ENCODE measurements around a stretch of chr21.

DNA sequence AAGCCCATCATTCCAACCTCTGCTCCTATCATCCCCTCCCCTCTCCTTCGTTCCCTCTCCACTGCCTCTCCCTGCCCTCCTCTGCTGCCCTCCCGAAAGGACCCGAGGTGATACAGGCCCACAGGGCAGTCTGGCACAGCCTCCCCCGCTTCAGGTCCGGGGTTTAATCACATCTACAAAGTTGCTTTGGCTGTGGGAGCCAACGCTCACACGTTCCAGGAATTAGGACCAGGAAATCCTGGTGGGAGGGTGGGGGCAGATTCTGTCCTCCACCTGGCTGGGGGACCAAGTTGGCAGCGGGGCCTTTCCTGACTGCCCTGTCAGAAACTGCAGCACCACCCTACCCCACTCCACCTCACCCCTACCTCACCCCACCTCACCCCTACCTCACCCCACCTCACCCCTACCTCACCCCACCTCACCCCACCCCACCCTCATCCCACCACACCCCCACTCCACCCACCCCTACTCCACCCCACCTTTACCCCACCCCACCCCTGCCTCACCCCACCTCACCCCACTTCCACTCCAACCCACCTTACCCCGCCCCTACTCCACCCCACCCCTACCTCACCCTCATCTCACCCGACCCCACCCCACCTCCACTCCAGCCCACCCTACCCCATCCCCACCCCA lies 95.0 kb downstream of the WDR4 start:
- RAMPAGE, long total RNA, result no peak
- RRBS, result no CpG with 5 or more reads among the region's 10 CpGs

DNA sequence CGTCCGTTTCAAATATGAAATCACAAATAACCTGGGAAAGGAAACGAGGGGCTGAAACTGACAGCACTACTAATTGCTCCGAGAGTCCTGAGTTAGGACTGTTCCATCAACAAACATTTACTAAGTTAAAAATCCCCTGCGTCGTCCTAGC lies 886 bp downstream of the WDR4 start:
- RAMPAGE, long total RNA, result no peak
- RRBS, result no CpG with 5 or more reads among the region's 6 CpGs

DNA sequence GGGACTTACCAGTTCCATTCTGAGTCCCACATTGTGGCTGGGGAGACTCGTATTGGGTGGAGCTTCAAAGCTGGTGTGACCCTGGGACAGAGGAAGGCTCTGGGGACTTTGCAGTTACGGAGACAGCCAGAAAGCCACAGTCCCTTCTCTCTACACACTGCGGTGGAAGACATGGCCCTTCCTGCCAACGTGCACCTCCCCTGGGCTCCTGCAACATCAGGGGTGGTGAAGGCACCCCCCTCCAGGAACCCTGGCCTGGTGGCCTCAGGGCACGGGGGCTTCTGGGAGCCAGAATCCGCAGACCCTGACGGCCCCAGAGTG lies 113.0 kb downstream of the SIK1 start:
- RAMPAGE, long total RNA, result no peak
- RRBS, result no CpG with 5 or more reads among the region's 7 CpGs

DNA sequence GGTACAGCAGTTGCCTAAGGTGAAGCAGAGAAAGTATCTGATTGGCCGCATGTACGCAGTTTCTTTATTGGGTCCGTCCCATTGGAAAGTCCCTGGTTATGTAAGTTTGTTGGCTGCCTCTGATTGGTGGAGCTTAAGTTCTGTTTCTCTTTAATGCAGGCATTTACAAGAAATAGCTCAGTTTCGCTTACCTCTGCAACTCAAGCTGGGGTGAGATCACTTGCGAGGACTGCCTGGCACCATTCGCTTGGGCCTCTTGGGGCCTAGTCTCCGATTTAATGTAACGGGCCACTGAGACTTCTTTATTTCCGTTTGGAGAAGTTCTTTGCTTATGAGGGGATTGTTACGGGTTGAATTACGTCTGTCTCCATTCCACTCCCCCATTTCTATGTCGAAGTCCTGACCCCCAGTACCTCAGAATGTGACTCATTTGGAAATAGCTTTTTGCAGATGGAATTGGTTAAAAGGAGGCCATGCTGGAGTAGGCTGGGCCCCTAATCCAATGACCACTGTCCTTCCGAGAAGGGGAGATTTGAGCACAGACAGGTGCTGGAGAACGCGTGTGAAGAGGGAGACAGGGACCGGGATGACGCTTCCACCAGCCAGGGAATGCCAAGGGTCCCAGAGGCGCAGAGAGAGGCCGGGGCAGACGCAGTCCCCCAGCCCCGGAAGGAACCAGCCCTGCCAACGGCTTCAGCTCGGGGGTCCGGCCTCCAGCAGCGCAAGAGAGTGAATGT lies 73.9 kb downstream of the SIK1 start:
- RAMPAGE, long total RNA, result no peak
- RRBS, result 97% methylated on average over 4 of the region's 25 CpGs

DNA sequence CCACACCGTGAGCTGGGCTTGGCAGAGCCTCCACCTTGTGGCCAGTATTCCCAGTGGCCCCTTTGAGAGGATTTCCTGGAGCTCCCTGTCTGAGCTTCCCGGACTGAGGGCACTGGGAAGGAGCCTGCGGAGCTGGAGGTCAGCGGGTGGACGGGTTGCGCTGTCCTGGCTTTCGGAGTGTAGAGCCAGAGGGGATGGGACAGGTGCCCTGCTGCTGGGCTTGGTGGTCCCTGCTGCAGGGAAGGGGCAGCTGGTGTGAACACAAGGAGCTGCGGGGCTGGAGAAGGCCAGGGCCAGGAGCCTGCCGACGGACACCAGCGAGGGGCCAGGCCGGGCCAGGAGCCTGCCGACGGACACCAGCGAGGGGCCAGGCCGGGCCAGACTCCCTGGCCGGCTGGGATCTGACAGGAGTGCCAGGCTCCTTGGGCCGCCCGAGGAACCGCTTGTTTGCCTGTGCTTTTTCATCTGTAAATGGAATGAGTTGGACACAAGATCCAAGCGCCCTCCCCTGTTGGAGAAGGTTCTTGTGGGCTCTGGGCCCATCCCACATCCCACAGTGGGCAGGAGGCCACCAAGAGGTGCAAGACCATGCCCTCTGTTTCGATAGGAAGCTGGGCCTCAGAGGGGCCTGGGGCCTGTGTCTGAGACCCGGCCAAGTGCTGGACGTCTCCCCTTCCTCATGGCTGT lies 18.6 kb downstream of the PDXK start:
- RAMPAGE, long total RNA, result no peak
- RRBS, result 67% methylated on average over 4 of the region's 24 CpGs

- RAMPAGE, long total RNA, result no peak
- RRBS, result no CpG with 5 or more reads among the region's 5 CpGs
Observed at GRCh38 chr21:43818492-43819030, 29.2 kb downstream of the RRP1 start.

DNA sequence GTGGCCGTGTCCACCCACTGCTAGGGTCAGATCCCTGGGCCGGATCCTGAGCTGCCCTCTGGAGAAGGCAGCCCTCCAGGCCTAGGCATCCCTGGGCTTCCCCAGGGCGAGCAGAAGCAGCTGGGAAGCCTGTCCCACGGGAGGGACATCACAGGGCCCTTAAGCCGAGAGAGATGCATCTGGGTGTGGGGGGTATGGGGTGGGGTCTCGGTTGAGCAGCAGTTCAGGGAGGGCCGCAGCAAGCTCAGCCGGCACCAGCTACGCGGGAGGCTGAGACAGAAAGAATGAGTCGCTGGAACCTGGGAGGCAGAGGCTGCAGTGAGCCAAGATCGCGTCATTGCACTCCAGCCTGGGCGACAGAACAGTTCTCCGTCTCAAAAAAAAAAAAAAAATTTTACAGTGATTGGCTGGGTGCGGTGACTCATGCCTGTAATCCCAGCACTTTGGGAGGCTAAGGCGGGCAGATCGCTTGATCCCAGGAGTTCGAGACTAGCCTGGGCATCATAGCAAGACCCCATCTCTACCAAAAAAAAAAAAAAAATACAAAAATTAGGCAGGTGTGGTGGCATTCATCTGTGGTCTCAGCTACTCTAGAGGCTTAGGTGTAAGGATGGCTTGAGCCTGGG lies 37.7 kb downstream of the RRP1 start:
- RAMPAGE, long total RNA, result no peak
- RRBS, result no CpG with 5 or more reads among the region's 19 CpGs

DNA sequence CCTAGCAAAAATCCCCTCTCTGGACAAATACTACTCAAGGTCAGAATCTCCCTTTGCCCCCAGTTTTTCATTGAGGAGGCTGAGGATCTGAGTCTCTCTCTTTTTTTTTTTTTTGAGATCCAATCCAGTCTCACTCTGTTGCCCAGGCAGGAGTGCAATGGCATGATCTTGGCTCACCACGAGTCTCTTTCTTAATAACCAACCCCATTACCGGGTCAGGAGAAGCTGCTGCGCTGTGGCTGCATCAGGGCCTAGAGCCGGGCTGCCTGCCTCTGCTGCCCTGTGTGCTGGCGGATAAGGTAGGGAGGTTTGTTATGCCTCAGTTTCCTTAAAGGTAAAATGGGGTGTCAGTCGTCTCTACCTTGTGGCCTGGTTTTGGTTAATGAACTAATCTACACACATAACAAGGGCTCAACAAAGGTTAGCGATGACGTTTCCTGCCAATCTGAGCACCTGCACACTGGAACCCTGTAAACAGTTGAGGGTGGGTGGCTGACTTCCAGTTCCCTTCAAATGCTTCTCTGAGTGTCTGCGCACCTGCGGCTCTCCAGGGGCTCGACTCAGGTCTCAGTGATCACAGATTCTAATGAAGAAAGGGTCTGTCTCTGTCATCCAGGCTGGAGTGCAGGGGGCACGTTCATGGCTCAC lies 3.5 kb upstream of the AGPAT3 start:
- RAMPAGE, long total RNA, result no peak
- RRBS, result 47% methylated on average over 3 of the region's 12 CpGs

GRCh38 chr21:43864000-43864835 lies 805 bp upstream of the AGPAT3 start:
- RAMPAGE, long total RNA, result no peak
- RRBS, result 2% methylated on average over 23 of the region's 74 CpGs

DNA sequence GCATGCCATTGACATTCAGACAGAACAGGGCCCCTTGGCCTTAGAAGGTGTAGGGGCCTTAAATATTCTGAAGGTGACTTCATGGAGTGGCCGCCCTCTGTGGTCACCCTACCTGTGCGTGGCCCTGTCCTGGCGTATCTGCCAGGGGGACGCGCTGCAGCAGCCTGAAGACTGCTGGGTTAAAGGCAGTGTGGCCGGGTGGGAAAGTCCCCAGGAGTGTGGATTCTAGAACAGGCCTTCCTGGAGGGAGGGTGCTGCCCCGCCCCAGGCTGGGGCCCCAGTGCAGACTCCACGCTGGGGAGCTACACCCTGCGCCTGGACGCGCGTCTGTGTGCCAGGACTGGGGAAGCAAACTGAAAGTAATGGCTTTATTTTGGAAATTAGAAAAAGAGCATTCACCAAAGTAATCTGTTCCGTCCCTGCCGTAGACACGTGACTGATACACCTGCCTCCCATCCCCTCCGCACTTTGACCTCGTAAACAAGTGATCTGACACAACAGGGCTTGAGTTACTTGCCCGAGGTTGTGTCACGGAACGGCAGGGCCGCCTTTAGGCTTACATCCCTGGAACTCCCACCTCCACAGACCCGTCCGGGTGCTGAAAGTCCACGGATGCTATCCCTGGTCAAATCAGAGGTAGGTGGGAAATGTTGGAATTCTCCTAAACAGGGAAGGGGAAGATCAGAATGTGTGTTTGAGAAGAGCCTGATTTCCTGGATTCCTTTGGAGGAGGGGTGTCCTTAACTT lies 1.9 kb downstream of the AGPAT3 start:
- RAMPAGE, long total RNA, result no peak
- RRBS, result no CpG with 5 or more reads among the region's 24 CpGs

DNA sequence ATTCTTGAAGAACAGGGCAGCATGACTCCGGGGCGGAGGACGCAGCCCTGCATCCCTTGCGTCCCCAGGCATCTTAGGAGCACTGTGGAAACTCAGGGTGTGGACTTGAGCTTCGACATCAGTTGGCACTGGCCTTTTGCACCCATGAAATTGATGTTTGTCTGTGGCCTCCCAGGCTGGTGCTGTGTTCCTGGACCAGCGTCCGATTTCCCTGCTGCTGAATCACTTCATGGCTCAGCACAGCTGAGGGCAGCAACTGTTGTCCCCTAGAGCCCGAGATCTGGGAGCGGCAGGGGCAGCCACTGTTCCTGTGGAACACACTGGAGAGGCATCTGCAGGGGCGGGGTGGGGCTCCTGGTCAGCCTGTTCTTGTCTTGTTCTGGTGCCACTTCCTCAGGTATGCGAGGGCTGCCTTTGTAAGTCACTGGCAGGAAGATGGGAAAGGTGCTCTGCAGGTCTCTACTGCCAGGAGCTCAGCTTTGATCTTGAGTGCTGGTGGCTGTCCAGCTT lies 15.0 kb downstream of the AGPAT3 start:
- RAMPAGE, long total RNA, result no peak
- RRBS, result no CpG with 5 or more reads among the region's 11 CpGs

DNA sequence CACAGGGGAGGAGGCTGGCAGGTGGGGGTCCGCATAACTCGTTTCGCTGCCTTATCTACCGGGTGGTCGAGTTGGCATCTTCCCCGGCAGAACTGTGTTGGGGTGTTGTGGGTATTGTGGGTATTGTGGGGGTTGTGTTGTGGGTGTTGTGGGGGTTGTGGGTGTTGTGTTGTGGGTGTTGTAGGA lies 52.5 kb downstream of the AGPAT3 start:
- RAMPAGE, long total RNA, result no peak
- RRBS, result no CpG with 5 or more reads among the region's 6 CpGs

DNA sequence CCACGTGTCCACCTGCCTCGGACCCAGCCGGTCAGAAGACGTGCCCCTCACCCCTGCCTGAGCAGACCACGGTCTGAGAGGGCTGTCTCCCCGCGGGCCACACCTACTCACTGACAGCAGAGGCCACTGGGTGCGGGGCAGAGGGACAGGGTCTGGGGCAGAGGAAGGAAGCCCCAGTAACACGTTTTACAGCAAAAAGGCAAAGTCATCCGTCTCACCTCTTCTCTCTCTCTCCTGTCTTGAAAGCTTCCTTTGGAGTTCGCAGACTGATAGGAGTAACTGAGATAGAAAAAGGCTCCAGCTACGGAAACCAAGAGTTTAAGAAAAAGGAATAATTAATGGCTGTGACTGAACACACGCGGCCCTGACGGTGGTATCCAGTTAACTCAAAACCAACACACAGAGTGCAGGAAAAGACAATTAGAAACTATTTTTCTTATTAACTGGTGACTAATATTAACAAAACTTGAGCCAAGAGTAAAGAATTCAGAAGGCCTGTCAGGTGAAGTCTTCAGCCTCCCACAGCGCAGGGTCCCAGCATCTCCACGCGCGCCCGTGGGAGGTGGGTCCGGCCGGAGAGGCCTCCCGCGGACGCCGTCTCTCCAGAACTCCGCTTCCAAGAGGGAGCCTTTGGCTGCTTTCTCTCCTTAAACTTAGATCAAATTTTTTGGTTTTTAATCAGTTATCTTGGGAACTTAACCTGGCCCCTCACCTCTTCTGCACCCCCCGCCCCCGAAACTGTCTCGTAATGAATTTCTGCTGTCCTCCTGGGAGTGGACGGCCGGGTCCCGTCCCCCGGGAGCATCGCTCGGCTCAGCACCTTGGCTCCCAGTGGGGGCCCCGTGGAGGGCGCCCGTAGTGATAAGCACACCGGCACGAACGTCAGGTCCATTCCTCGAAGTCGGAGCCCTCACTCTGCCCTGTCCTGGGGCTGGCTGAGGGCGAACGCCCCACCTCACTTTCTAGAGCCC lies 29.8 kb upstream of the TRAPPC10 start:
- RAMPAGE, long total RNA, result no peak
- RRBS, result 95% methylated on average over 7 of the region's 46 CpGs

GRCh38 chr21:44065201-44065858 lies 41.9 kb upstream of the PWP2 start:
- RAMPAGE, long total RNA, result no peak
- RRBS, result no CpG with 5 or more reads among the region's 18 CpGs

- RAMPAGE, long total RNA, result no peak
- RRBS, result no CpG with 5 or more reads among the region's 14 CpGs
Observed at GRCh38 chr21:44066684-44067584, 40.3 kb upstream of the PWP2 start.

DNA sequence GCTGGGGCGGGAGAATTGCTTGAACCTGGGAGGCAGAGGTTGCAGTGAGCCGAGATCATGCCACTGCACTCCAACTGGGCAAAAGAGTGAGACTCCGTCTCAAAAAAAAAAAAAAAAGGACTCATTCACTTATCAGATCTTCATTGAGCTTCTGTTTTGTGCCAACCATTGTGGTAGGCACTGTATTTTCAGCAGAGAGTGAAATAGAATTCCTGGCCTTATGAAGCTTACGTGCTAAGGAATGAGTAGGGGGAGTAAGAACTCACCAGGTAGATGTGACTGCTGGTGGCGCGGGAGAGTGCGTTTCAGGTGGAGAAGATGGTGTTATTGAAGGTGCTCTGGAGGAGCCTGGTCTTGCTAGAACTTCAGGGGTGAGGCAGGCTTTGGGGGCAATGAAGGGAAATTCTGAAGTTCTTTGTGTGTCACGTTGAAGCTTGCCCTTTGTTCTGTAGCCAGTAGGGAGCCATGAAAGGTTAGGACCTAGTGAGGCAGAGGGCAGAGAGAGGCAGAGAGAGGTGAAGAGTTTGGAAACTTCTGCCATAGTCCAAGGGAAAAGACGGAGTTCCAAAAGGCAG lies 39.1 kb upstream of the PWP2 start:
- RAMPAGE, long total RNA, result no peak
- RRBS, result no CpG with 5 or more reads among the region's 9 CpGs

GRCh38 chr21:44305480-44306093 lies 5.7 kb downstream of the PFKL start:
- RAMPAGE, long total RNA, result no peak
- RRBS, result 75% methylated on average over 2 of the region's 13 CpGs

DNA sequence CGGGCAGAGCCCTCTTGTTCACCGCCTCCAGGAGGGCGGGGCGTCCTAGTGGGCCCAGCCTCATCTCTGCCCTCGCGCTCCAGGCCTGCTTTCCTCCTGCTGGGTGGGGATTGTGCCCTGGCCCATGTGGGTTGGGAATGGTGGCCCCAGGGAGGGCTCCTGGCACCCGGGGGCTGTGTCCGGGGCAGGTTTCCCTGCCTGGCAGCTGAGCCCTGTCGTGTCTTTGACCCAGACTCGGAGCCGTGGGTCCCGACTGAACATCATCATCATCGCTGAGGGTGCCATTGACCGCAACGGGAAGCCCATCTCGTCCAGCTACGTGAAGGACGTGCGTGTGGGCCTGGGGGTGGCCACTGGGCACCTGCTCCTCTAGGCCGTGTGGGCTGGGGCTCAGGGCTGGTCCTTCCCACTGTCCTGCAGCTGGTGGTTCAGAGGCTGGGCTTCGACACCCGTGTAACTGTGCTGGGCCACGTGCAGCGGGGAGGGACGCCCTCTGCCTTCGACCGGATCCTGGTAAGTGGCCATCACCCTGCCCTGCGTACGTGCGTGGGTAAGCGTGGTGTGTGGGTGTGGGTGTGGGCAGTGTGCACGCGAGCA lies 16.3 kb downstream of the PFKL start:
- RAMPAGE, long total RNA, result no peak
- RRBS, result 87% methylated on average over 1 of the region's 33 CpGs

DNA sequence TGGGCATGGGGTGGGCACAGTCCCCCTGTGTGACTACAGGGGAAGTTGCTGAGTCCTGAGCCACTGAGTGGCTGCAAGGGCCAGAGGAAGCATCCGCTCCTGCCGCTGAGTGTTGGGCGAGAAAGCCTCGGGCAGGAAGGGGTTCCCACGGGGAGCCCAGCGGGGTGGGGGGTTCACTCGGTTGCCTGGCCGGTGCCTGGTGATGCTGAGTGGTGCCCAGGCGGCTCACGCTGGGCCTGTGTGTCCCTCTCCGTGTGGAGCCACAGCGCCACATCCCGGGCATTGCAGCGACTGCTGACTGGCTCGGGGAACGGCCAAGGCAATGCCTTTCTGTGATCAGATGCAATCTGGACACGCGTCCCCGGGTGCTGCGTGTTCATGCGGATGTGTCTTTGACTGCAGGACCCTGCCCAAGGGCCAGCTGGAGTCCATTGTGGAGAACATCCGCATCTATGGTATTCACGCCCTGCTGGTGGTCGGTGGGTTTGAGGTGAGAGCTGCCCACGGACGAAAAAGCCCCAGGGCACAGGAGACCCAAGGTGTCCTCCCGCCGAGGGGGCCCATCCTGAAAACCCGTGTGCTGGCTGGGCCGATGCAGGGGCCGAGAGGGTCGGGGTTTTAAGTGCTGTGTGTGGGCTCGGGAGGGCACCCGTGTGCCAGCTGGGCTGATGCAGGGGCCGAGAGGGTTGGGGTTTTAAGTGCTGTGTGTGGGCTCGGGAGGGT lies 16.5 kb downstream of the CFAP410 start:
- RAMPAGE, long total RNA, result no peak
- RRBS, result 96% methylated on average over 10 of the region's 36 CpGs

DNA sequence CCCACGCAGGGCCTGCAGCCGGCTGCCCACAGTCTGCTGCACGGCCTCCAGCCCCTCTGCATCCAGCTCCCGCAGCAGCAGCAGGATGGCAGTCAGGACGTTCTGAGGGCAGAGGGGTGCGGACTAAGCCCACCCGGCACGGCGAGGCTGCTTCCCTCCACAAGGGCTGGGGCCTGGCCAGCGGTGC lies 9.1 kb downstream of the CFAP410 start:
- RAMPAGE, long total RNA, result no peak
- RRBS, result 84% methylated on average over 6 of the region's 10 CpGs